H4 (cell line): ENCODE measurements around a stretch of chr9.

GRCh38 chr9:93577629-93578034 lies 1.2 kb downstream of the PHF2 start:
- RAMPAGE, long total RNA: no peak

GRCh38 chr9:94176895-94177407 lies 82.1 kb upstream of the ZNF169 start:
- RAMPAGE, long total RNA: no peak

GRCh38 chr9:94178450-94179434 lies 80.4 kb upstream of the ZNF169 start:
- RAMPAGE, long total RNA: no peak

- RAMPAGE, long total RNA: no peak
These were observed 8.4 kb downstream of the FBP1 start for GRCh38 chr9:94630869-94631324.

GRCh38 chr9:94800528-94800838 lies 74.0 kb downstream of the AOPEP start:
- RAMPAGE, long total RNA: no peak

- RAMPAGE, long total RNA: no peak
These were observed 79.9 kb downstream of the AOPEP start for GRCh38 chr9:94806062-94807084.

DNA sequence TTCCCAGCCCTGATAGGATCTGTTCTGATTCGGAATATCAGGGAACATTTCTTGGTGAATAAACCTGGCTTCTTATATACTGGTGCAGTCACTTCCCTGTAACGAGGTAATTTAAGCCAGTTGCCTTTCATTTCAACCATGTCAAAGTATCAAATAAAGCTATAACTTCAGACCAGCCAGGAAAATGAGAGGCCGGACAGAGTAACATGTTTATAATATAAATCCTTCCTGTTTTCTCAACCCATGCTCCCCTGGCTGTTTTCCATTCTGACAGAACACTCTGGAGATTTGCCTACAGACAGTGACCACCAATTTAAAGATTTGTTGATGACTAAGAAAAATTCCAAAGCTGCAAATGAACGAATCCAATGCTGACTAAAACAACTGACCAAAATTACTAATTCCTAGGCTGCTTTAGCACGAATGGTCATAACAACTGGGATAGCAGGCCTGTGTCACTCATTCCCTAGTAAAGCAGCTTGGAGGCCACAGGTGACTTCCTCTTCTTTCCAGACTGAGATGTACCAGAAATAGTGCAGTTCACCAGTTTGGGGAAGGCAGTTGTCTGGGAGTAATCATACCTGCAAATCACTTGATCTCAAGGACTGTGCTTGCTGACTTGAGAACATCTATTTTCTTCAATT lies 141.4 kb downstream of the AOPEP start:
- RAMPAGE, long total RNA: no peak

- RAMPAGE, long total RNA: no peak
These were observed 146.5 kb downstream of the AOPEP start for GRCh38 chr9:94873031-94873386.

DNA sequence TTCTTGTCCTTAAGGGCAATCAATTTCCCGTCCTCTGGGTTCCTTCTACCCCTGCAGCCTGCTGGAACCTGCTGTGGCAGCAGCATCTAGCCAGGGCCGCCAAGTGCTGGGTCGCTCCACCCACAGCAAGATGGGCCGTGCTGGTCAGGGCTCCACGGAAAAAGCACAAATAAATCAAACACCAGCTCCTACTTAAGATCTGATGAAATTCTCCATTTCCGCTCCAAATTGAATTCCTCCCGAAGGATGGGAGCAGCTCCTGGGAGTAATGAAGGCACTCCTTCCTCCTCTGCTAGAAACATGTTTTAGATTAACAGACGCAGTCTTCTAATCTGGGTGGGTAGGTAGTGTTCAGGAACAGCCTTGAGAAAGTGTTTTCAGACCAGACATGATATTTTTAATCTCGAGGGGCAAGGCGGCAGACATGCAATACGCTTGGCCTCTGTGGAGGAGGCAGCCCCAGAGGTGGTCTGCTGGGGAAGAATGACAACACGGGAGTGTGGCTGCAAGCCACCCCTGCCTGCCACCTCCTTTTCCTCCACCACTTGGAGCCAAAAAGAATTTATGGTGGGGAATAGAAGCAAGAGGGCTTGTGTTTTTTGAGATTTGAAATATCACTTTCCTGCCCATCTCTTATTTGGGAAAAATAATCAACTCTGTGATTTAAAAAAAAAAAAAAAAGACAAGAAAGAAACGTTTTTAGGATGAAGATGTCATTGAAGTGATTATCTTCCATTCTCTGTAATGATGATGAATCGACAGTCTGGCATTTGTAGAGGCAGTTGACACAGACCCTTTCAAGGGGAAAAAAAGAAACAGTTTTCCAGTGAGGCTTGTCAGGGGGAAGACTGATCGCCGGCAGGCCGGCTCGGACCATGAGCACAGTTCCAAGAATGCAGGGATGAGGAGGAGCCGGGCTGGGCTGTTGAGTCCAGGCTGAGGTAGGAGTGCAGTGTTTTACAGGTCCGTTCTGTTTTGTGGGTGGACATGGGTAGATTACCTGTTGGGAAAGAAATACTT lies 194.2 kb downstream of the AOPEP start:
- RAMPAGE, long total RNA: no peak

- RAMPAGE, long total RNA: no peak
These were observed 223.8 kb downstream of the AOPEP start for GRCh38 chr9:94950110-94950845.

DNA sequence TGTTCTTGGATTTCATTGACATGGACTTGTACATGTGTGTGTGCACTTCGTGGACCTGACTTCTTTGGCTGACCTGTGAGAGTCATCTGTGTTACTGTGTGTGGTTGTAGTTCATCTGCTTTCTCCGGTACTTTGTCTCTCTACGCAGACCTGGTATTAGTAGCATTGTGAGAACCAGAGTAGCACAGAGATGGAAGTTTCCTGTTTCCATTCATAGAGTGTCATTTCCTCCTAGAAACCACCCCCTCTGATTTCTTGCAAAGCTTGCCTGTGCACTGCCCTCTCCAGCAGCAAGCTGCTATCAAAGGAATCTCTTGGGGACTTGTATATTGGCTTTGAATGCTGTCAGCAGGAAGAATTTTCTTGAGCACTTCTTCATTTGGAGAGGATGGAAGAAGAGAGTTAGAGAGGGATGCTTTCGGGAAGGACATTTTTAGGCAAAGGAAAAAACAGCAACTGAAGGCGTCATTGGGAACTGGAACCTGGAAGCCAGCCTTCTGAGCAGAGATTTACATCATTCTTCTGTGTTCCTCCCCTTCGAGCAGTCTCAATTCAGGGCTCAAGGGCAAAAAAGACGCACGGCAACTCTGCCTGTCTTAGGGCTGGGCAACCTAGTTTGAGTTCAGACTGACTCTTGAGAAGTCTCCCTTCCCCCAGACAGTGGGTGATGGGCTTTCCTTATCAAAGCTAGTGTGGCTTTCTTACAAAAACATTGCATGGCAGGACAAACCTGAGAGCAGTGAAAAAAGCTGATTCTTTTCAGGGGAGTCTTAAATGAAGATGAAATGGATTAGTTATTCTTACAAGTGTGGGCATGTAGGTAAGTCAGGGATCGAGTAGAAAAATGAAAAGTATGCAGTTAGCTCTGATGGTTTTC lies 226.2 kb downstream of the AOPEP start:
- RAMPAGE, long total RNA: no peak

DNA sequence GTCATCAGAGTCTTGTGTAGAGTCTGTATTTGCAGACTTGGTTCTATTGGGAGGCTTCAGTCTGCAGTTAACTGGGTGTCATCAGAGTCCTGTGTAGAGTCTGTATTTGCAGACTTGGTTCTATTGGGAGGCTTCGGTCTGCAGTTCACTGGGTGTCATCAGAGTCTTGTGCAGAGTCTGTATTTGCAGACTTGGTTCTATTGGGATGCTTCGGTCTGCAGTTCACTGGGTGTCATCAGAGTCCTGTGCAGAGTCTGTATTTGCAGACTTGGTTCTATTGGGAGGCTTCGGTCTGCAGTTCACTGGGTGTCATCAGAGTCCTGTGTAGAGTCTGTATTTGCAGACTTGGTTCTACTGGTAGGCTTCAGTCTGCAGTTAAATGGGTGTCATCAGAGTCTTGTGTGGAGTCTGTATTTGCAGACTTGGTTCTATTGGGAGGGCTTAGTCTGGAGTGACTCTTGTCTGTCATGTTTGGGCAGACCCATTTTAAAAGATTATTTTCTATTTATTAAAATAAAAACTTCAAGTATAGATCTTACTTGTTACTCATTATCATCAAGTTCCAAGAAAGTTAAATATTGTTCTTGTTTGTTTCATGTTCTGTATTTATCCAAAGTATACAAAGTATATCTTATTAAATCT lies 239.6 kb downstream of the AOPEP start:
- RAMPAGE, long total RNA: no peak

GRCh38 chr9:94971738-94972300 lies 245.3 kb downstream of the AOPEP start:
- RAMPAGE, long total RNA: no peak

DNA sequence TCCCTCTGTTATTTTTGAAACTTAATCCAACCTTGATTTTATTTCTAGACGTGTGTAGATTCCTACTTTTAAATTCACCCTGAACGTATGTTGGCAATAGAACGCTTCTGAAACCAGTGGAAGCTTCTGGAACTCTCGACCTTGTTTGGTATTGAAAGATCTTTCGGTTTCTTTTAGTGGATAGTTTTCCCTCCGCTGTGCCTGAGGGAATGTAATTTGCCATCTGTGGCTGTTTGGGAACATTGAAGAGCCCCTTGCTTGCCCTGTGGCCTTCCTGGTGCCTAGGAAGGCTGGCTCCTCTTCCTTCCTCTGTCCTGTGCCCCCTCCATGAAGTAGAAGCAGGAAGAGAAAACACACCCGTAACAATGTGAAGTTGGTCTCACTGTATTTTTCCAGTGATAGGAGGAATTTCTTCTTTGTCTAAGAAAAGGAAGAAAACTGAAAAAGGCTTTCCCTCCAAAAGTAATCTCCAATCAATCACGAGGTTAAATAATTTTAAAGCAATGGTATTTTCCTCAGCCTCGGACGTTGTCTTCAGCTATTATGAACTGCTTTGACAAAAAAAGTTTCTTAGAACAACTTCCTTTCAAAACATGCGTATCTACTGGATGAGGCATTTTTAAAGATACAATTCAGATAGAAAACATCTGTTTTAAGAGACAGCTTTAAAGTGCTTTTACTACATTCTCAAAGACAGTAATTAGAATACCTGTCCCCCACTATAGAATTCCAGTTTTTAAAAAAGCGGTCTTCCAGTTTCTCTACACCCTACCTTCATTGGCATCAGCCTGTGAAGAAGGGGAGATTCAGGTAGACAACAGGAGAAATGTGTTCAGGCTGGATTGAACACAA lies 274.5 kb downstream of the AOPEP start:
- RAMPAGE, long total RNA: no peak

- RAMPAGE, long total RNA: no peak
These were observed 271.7 kb downstream of the FANCC start for GRCh38 chr9:95045744-95046316.

GRCh38 chr9:95048125-95049365 lies 269.0 kb downstream of the FANCC start:
- RAMPAGE, long total RNA: start-site peak on the plus strand at chr9:95048514-95048556, 47 reads

GRCh38 chr9:95507805-95508381 lies 1.2 kb downstream of the PTCH1 start:
- RAMPAGE, long total RNA: no peak

DNA sequence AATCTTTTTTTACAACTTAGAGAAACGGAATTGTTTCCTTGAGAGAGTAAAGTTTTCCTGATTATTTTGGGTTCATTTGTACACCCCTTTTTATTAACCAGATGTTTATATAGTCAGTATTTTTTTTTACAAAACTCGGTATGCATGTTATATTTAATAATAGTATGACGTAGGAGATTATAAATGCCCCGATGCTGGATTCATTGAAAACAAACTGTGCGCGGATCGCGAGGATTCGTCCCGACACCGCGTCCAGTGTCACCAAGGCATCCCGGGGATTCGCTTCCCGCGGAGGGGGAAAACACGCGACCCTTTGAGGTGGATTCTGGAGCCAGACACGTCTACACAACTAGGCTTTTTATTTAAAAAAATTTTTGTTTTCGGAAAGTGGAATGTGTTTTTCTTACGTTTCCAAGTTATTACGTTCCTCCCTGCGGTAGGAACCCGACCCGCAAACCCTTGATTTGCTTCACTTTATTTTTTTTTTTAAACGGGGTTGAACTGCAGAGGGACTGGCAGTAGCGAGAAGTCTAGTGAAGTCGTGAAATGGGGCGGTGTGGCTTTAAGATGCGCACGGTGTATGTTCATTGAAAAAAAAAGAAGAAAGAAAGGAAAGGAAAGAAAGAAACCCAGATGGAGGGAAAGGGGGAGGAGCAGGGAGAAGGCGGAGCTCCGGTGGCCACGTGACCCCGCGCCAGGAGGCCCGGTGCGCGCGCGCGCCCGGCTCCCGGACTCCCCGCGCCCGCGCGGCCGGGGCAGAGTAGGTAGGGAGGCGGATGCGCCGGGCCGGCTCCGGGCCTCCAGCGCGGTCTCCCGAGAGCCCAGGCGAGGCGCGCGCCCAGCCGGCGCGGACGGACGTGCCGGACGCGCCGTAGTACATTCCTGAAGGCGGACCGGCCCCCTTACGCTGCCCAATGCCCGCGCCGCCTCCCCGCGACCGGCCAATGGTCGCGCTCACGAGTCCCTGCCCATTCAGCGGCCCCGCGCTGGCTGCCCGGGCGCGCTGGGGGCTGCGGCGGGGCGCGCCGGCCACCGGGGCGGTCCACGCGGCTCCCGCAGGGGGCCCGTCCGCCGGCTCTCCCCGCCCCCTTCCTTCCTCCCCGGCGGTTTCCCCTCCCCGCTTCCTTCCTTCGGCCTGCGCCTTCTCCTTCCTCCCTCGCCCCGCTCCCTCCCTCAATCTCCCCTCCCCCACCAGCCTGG lies 1.5 kb upstream of the PTCH1 start:
- RAMPAGE, long total RNA: no peak

- RAMPAGE, long total RNA: no peak
These were observed 3.8 kb upstream of the PTCH1 start for GRCh38 chr9:95512602-95513454.

DNA sequence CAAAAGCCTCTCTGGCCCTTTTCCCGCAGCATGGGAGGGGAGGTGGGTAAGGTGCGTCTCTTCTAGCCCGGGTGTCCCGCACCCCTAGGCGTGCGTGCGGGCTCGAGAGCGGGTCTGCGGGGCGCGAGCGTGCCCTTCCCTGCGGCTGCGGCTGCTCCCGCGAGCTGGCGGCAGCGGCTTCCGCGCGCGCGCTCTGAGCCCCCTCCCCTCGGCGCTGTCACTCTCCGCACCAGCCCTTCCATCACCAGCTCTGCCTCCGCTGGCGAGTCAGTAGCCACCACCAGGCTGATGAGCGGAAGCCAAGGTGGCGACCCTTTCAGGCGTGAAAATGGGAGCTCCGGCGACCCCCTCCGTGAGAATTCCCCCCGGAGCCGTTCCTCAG lies 6.7 kb upstream of the PTCH1 start:
- RAMPAGE, long total RNA: no peak